Ovary (tissue), 7 donors: ENCODE data around the gene SNRPA1.

GRCh38 chr15:101244858-101245858 lies 6.7 kb downstream of the CHSY1 start:
- PRO-cap, 7 experiments: no peak in any of the 7 experiments
- RAMPAGE, long total RNA, 2 experiments: no peak in any of the 2 experiments

DNA sequence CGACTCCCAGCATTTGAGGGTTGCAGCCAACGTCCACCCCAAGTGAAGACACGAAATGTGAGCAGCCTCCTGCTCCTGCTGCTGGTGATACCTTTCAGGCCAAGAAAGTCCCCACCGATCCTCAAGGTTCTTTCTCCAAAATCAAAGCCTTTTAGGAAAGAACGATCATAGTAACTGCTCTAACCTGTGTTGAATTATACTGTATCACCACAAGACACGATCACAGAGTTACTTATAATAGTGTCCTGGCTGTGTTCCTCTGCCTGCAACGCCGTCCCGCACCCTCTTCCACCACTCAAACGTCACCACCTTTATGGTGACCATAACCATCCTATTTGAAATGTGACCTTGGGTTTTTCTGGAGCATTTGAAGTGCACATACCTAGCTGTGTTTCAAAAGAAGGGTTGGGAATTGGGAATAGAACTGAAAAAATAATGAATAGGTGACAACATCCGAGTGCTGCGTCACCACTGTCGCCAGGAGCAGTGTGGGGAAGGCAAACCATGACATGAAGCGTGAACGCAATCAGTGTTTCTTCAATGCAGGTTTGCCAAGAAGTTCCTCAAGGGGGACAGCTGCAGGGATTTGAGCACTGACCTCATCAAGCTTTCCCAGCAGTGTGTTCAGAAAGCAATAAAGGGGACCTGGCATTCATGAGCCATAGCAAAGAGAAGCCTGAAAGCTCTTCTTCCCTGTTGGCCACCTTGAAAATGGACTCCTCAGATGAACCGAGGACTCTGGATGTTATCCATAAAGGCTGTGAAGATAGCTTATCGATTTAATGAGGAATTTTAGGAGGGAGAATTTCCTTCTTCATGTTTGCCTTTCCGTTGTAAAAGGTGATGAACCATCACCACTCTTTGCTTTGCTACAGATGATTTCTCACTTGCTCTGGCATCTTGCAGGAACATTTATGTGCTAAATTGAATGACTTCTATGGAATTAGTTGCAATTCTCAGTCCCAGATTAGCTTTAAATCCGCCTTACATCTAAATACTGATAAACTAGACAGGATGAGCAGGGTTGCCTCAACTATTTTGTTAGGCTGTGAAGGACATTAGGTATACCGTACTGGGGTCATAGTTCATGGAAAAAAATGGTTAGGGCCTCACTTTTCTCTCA lies 914 bp upstream of the SELENOS start:
- PRO-cap, 7 experiments: no peak in any of the 7 experiments
- RAMPAGE, long total RNA, 2 experiments: no peak in any of the 2 experiments

- PRO-cap, 7 experiments: peak in 7 of 7 experiments; most common plus-strand start chr15:101295348 (in 6); most common minus-strand start chr15:101295206 (in 5)
- RAMPAGE, long total RNA, 2 experiments: start-site peak on the plus strand in 1 of 2 experiments, at chr15:101295342-101295409 at its widest, 19 reads per replicate; start-site peak on the minus strand in 2 of 2 experiments, at chr15:101295143-101295241 at its widest, 184 to 504 reads per replicate
Observed at GRCh38 chr15:101294588-101295510, at the start of gene SNRPA1. Gene SNRPA1 (minus strand): TSS chr15:101295248.

DNA sequence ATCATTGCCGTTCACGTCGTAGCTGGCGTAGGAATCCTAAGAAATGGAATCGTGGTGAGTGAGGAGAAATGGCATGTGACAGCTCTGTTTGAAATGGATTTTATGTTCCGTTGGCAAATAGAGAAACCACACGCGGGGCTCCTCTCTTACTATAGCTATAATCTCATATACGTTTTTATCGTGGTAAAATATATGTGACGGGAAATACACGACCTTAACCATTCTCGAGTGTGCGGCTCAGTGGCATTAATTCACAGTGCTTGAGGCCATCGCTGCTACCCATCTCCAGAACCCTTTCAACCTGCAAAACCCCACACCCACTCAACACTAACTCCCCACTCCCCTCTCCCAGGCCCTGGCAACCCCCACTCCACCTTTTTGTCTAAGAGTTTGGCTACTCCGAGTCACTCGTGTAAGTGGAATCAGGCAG lies 59.5 kb downstream of the PCSK6 start:
- PRO-cap, 7 experiments: no peak in any of the 7 experiments
- RAMPAGE, long total RNA, 2 experiments: no peak in any of the 2 experiments

GRCh38 chr15:101439174-101440461 lies 49.9 kb downstream of the PCSK6 start:
- PRO-cap, 7 experiments: peak in 1 of 7 experiments; most common plus-strand start chr15:101440182 (in 1); most common minus-strand start chr15:101440021 (in 1)
- RAMPAGE, long total RNA, 2 experiments: no peak in any of the 2 experiments

DNA sequence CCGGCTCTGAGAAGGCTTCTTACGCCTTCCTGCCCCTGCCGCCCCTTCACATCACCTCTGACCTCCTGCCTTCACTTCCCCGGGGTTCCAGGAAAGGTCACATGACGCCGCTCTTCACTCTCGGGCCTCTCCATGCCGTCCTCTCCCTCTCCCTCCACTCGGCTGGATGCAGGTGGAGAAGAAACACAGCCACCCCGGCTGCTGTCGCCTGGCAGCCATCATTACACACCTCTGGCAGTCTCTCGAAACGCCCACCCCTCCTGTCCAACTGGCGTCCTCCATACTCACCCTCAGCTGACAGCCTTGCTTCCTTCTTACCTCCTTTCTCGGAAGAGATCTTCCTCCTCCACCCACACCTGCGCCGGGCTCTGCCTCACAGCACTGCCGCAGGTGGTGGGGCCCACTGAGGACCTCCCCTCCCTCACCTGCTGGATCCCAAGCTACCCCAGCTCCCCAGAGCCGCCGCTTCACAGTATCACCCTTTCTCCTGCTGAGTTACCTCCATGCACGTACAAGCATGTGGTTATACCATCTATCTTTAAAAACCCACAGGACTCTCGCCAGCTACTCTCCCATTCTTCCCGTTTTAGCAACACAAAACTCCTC lies 7.1 kb upstream of the PCSK6 start:
- PRO-cap, 7 experiments: no peak in any of the 7 experiments
- RAMPAGE, long total RNA, 2 experiments: no peak in any of the 2 experiments

DNA sequence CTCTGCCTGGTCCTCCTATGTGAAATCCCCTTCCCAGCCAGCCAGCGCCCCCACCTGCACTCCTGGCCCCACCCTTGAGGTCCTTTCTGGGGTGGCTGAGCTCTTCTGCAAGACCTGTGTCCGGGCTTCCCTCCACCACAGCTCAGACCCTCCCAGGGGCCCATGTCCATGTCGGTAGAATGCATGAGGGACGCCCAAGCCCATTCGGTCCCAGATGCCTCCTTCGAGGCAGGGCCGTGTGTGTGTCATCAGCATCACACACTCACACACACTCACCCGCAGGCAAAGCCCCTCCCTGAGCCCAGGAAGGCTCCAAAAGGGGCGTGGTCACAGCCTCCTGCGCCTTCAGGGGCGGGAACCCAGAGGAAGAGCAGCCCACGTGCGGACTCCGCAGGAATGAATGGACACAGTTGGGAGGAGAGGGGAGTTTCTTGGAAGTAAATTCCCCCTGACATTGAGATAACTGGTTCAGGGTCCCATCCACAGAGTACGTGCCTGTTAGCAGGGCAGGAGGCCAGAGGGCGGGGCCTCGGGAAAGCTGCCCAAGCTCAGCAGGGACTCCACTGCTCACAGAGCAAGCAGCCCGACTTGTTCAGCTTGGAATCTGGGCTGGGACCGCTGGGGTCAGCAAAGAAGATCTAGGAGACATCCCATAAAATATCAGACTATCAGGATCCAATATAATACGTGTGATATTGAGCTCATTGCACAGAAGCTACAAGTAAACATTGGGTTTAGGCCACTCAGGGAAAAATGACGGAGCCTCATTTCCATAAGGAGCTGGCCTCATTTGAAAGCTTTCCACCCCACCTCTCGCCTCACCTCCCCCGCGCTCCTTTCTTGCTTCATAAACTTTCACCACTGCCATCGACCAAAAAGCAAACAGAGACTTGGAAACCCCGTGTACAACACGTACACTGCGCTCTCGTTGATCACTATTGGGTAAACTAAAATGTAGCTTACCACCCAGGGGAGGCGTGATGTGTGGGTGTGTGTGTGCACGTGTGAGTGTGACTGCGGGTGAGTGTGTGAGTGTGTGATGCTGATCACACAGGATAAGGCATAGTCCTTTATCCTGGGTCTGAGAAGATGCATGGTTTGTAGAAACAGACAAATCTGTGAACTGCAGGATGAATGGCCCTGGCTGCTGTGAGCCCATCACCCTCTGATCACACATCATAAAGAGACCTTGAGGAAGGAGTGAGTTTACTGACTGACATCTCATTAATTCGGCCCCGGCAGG lies 36.0 kb downstream of the TM2D3 start:
- PRO-cap, 7 experiments: peak in 1 of 7 experiments; most common plus-strand start position 570 of the sequence (in 1)
- RAMPAGE, long total RNA, 2 experiments: no peak in any of the 2 experiments

GRCh38 chr15:101652430-101653444 lies 556 bp upstream of the TM2D3 start:
- PRO-cap, 7 experiments: peak in 7 of 7 experiments; most common plus-strand start chr15:101652476 (in 4); most common minus-strand start chr15:101652729 (in 2)
- RAMPAGE, long total RNA, 2 experiments: no peak in any of the 2 experiments